Brain (tissue), 1 donor: Measurements from ENCODE around the genes PKN1, CLEC17A, ZNF333 and OR10H5.

GRCh38 chr19:14162512-14163588, 26.5 kb upstream of the ASF1B start:
- RRBS = no CpG with 5 or more reads among the region's 70 CpGs

GRCh38 chr19:14167437-14168225, 31.2 kb upstream of the ASF1B start:
- RRBS = no CpG with 5 or more reads among the region's 20 CpGs

DNA sequence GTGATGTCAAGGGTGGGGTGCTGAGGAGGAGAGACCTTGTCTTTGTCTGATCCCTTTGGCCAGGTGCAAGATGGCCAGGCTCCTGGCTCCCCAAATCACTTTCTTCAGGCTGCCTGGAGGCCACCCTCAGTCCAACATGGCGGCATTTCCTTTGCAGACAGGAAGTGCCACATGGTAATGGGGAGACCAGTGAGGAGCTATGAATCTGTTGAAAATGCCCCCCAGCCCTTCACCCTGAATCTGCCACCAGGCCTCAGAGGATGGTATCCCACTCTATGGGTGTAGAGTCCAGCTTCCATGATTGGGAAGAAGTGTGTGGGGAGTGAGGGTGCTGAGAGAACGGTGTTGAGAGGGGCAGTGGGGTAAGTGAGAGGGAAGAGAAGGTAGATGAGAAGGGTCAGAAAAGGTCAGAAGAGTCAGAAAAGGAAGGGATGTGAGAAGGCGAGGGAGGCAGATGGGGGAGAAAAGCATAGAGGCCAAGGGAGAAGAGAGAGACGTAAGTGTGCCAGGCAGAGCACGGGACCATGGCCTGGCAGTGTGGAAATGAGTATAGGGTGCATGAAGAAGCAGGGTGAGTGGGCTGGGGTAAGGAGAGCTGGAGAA, 33.6 kb upstream of the ASF1B start:
- RRBS = no CpG with 5 or more reads among the region's 5 CpGs

GRCh38 chr19:14205325-14205771, 621 bp downstream of the ADGRL1 start:
- RRBS = 2% methylated on average over 8 of the region's 56 CpGs

DNA sequence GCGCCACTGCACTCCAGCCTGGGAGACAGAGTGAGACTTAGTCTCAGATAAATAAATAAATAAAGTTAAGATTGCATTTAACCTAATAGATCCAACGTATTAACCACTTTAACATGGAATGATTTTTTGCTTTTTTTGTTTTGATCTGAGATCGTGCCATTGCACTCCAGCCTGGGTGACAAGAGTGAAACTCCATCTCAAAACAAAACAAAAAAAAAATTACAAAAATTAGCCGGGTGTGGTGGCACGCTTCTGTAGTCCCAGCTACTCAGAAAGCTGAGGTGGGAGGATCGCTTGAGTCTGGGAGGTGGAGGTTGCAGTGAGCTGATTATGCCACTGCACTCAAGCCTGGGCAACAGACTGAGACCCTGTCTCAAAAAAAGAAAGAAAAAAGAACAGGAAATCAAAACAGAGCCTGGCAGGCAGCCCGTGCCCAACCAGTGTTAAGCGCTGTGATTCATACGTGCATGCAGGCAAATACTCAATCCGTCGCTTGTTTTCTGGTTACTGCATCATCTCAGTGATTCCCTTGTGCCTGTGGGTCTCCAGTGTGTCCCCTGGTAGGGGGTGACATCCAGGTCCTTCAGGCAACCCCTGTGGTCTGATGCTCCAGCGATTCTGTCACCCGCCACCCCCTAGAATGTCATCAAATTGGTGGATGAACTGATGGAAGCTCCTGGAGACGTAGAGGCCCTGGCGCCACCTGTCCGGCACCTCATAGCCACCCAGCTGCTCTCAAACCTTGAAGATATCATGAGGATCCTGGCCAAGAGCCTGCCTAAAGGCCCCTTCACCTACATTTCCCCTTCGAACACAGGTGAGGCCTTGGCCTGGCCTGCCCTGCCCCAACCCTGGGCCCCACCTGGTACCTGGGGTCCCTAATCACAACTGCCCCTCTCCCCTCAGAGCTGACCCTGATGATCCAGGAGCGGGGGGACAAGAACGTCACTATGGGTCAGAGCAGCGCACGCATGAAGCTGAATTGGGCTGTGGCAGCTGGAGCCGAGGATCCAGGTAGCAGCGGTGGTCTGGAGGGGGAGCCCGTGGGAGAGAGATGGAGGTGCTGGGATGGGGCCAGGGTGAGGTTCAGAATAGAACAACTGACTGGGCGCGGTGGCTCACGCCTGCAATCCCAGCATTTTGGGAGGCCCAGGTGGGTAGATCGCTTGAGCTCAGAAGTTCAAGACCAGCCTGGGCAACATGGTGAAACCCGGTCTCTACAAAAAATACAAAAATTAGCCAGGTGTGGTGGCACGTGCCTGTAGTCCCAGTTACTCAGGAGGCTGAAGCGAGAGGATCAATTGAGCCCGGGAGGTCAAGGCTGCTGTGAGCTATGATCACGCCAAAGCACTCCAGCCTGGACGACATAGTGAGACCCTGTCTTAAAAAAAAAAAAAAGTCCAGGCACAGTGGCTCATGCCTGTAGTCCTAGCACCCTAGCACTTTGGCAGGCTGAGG, 17.9 kb downstream of the DDX39A start:
- RRBS = no CpG with 5 or more reads among the region's 34 CpGs

DNA sequence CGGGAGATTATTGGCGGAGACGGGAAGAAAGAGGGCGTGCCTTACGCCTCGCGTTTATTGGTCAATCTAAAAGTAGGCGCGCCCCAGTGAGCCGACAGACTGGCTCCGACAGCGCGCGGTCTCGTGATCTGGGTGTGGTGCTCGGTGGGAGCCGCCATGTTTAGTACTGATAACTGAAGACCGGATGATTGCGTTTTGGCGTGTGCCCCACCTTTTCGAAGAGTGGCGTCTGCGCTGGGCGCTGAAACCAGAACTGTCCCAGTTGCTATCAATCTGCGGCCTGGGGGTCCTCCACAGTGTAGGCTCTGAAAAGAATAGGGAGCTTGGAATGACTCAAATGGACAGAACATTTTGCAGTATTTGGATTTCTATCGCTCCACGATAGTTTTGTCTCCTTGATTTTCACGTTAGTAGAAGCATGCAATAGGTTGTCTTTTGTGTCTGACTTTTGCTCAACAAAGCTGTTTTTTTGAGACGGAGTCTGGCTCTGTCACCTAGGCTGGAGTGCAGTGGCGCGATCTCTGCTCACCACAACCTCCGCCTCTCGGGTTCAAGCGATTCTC, 393 bp upstream of the DDX39A start:
- RRBS = no CpG with 5 or more reads among the region's 34 CpGs

- RRBS = 2% methylated on average over 56 of the region's 118 CpGs
Measured at GRCh38 chr19:14432875-14433914, at the start of gene PKN1. TSS of gene PKN1 (plus strand) at chr19:14433306.

GRCh38 chr19:14525584-14526379, 3.6 kb upstream of the TECR start:
- RRBS = no CpG with 5 or more reads among the region's 9 CpGs

DNA sequence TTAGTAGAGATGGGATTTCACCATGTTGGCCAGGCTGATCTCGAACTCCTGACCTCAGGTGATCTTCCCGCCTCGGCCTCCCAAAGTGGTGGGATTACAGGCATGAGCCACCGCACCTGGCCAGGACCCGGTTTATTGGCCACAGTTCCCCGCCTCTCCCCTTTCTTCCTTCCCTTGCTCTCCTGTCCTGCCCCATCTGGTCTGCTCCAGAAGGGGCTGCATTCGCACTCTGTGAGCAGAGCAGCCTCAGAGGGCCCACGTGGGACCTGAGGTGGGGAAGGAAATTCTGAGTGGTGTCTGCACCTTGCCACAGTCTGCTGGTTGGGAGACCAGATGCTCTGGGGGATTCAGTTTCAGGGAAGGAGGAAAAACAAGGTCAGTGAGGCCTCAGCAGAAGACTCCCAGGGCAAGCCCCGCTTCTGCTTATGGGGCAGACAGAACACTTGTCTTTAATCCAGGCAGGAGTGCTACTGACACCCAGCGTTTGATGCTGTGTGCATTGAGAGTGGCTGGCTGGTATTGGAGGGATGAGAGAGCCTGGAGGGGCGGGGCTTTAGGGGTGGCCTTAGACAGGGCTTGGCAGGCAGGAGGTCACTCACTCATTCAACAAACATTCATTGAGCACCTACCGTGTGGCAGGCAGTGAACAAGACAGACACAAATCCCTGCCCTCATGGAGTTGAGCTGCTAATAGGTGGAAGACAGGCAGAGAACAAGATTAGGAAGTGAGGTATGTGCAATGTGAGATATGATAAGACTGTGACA, 5.0 kb upstream of the CLEC17A start:
- RRBS = no CpG with 5 or more reads among the region's 12 CpGs

GRCh38 chr19:14582787-14583357, at the start of gene CLEC17A:
TSS of gene CLEC17A (plus strand) at chr19:14583084.
- RRBS = no CpG with 5 or more reads among the region's 8 CpGs

- RRBS = 2% methylated on average over 33 of the region's 75 CpGs
Measured at GRCh38 chr19:14689357-14690855, at the start of gene ZNF333. TSS of gene ZNF333 (plus strand) at chr19:14690048.

DNA sequence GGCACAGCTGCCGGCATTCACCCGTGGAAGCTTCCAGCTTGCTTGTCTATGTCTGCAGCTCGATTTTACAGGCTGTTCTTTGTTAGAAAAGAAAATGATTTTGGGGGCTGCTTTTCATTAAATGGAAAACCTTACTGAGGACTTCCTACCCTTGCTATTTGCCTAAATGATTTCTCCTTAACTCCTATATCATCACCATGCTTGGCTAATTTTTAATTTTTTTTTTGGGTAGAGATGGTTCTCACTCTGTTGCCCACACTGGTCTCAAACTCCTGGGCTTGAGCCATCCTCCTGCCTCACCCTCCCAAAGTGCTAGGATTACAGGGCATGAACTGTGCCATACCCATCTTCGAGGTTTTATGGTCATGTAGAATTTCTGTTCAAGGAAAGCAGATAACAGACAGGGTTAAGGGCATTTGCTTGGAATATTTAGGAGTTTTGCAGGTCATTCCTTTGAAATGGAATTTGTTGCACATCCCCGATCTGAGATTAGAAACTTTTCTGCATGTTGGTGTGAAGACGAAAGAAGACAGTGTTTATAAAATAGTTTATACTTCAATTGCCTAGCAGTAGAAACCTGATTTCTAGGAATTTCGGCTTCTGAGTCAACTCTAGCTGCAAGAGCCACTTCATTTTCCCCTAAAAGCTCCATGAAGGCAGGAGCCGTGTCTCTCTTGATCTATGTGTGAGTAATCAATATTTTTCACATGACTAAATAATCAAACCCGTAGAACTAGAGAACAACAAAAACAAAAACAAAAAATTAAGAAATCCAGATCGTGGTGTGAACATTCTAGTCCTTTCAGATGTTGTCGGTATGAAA, 43.1 kb downstream of the ADGRE2 start:
- RRBS = no CpG with 5 or more reads among the region's 11 CpGs

GRCh38 chr19:15249616-15250698, 17.7 kb upstream of the EPHX3 start:
- RRBS = no CpG with 5 or more reads among the region's 17 CpGs

- RRBS = no CpG with 5 or more reads among the region's 4 CpGs
Measured at GRCh38 chr19:15290766-15291272, 41.5 kb downstream of the BRD4 start.

- RRBS = no CpG with 5 or more reads among the region's 12 CpGs
Measured at GRCh38 chr19:15293032-15293618, 39.2 kb downstream of the BRD4 start.

GRCh38 chr19:15306350-15306996, 25.9 kb downstream of the BRD4 start:
- RRBS = no CpG with 5 or more reads among the region's 11 CpGs

- RRBS = 95% methylated on average over 7 of the region's 52 CpGs
Measured at GRCh38 chr19:15372685-15373626, 6.6 kb downstream of the AKAP8 start.

GRCh38 chr19:15449120-15449417, 687 bp downstream of the WIZ start:
- RRBS = 3% methylated on average over 6 of the region's 17 CpGs

GRCh38 chr19:15563325-15563861, 51.6 kb upstream of the CYP4F8 start:
- RRBS = no CpG with 5 or more reads among the region's 3 CpGs

DNA sequence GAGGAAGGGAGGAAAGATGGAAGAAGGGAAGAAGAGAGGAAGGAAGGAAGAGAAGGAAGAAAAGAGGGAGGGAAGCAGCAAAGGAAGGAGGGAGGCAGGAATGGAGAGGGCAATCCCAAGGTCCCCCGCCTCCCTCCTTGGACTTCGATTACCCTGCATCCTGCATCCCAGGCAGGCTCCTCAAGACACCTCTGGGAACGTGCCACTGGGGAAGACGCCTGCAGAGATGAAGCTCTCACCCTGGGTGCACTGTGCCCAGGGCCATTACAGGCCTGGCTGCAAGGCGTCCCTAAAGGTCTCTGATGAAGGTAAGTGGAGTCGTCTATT, at the start of gene OR10H5:
Gene OR10H5, plus strand, starts transcription at position 253 of the 327 bp plus-strand sequence.
- RRBS = no CpG with 5 or more reads among the region's 6 CpGs